Tibial artery (tissue), 1 donor: ENCODE measurements around a stretch of chr3.

DNA sequence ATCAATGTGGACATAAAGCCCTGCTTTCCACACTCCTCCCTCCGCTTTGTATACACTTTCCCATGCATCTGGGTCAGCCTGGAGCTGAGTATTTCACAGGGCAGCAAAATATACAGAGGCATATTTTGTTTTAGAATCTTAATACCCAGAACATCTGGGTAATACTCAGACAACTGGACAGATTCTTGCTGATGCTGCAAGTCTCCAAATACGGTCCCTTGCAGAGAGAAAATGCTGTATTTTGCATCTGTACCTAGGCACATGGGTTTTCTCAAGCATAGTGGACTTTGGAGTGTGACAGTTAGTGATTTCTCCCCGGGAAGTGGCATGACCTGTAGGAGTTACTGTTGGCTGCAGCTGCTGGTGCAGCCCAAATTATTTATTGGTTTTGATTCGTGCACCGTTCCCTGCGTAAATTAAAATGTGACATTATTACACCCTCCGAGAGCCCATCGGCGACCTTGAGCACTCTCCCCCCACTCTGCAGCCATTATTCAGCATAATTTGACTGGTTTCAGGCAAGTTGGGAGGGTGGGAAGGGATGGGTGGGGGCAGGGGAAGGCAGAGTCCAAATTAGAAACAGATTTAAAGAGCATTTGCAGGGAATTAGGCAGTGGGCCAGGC is 100.9 kb downstream of the CPN2 start:
- PRO-cap = no peak

DNA sequence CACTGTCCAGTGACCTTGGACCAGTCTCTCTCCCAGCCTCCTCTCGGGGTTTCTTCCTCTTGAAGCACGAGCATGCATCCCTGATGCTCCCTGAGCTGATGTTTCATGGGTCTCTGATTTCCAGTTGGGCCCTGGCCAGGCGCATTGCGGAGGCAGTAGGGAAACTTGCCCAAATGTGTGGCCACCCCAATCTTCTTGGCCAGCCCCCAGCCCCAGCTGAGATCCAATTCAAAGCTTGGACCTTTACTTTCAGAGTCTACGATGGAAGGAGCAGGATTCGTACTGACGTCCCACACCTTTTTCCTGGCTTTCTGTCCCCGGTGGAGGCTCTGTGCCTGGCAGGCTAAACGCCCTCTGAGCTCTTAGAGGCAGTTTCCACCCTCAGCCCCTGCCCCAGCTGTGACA is 37.5 kb downstream of the CPN2 start:
- PRO-cap = no peak

- PRO-cap = no peak
These were observed 12.0 kb upstream of the LRRC15 start for GRCh38 chr3:194381412-194382033.

- PRO-cap = no peak
These were observed 12.0 kb downstream of the ATP13A3 start for GRCh38 chr3:194474775-194475265.

GRCh38 chr3:194477565-194477873 is 9.3 kb downstream of the ATP13A3 start:
- PRO-cap = no peak

- PRO-cap = no peak
These were observed 3.1 kb upstream of the ATP13A3 start for GRCh38 chr3:194489756-194490417.

DNA sequence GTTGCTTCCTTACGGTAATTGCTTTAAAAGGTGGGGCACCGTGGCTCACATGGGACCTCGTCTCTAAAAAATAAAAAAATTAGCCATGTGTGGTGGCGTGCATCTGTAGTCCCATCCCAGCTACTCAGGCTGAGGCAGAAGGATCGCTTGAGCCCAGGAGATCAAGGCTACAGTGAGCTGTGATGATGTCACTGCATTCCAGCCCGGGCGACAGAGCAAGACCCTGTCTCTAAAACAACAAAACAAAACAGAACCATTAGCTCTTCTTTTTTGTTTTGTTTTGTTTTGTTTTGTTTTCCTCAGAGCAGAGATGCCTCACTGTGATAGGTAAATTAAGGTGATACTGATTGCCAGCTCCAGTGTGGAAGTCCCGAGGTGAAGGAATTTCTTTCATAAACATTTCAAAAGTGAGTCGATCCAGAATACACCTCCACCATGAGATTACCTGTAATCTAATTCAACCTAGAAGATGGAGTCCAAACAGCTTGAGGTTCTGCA is 11.5 kb upstream of the ATP13A3 start:
- PRO-cap = no peak

- PRO-cap = no peak
These were observed 26.0 kb upstream of the ATP13A3 start for GRCh38 chr3:194512712-194513305.

GRCh38 chr3:194555062-194555602 is 68.3 kb upstream of the ATP13A3 start:
- PRO-cap = no peak

DNA sequence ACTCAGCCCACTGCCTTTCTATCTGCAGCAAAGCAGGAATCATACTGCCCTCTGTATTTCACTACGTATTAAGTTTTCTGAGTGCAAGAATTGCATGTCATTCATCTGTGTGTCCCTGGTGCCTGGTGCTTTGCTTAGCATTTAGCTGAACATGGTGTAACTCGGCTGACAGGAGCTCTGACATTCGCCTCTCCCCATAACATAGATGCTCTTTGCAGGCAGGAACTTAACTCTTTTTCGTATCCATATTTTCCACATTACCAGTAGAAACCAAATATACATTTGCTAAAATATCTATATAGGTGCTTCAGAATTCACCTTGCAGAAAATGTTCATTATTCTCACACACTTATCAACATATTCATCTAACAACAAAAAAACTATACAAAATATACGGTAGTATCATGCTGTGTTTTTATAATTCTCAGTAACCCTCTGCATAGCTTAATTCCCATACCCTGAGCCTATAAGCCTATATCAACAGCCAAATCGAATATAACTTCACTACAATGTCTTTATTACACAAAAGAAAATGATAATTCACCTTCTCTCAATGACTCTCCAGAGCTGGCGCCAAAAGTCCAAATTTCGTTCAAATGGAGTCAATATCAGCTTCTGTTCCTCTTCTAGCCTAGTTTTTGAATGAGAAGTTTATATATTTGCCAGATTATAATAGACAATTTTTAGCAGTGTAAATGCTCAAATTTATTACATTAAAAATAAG is 6.8 kb downstream of the LSG1 start:
- PRO-cap = no peak

GRCh38 chr3:194682403-194683376 is 3.0 kb upstream of the FAM43A start:
- PRO-cap = unidirectional peak, plus-strand start at chr3:194683118

DNA sequence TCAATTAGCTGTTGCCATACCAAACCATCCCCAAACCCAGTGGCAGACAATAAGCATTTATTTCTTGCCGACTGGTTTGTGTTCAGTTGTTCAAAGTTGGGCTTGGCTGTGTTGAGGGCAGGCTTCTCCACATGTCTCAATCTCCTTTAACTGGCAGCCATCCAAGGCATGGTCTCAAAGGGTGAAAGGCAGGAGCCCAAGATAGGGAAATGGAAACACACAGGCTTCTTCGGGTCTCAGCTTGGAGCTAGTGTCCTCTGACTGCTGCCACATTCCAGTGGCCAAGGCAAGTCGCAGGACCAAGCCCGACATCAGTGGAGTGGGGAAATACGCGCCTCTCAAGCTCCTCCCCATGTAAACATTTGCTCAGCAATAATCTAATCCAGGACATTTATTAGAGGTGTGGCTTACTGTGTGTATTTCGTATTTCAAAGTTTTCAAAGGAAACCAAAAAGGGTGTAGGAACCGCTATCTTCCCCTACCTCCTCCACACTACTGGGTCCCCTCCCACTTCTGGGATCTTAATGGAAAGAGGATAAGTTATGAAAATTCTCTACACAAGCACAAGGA is 181.6 kb downstream of the FAM43A start:
- PRO-cap = no peak

GRCh38 chr3:194985128-194985713 is 285.7 kb downstream of the XXYLT1 start:
- PRO-cap = no peak

- PRO-cap = no peak
These were observed 184.0 kb downstream of the XXYLT1 start for GRCh38 chr3:195087086-195087288.

DNA sequence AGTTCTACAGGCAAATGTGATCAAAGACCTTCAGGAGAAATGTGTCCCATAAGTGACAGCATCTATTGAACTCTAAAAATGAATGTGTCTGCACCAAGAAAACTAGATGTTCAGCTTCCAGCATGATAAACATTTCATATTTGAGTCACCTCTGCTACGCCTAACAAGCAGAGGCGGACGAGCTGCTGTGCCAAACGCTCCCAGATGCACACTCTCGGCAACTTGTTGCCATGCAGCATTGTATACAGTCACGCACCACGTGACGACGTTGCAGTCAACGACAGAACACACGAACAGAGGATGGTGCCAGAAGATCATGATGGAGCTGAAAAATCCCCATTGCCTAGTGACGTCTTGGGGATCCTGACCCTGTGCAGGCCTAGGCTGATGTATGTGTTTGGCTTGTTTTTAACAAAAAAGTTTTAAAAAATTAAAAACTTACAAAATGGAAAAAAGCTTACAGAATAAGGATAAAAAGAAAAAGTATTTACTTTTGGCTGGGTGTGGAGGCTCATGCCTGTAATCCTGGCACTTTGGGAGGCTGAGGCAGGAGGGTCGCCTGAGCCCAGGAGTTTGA is 137.4 kb downstream of the XXYLT1 start:
- PRO-cap = no peak

- PRO-cap = no peak
These were observed 122.4 kb downstream of the XXYLT1 start for GRCh38 chr3:195148417-195149162.

GRCh38 chr3:195150060-195150983 is 120.6 kb downstream of the XXYLT1 start:
- PRO-cap = bidirectional peak, plus-strand start at chr3:195150403, minus-strand start at chr3:195150456

GRCh38 chr3:195195194-195195823 is 75.7 kb downstream of the XXYLT1 start:
- PRO-cap = no peak

DNA sequence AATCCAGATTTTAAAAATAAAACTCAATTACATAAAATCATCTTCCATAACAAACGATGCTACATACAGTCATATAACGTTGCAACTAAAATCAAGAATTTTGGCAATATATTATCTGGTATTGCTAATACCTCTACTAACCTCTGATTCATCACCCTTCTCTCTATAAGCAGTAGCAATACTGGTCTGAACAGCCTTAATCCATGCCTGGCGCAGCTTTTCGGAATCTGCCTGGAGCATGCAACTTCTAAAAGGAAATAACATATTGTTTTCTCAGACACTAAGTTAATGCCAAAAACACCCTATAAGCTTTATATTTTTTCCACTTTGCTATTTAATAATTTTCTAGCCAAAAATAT is 35.4 kb upstream of the XXYLT1 start:
- PRO-cap = no peak

- PRO-cap = no peak
These were observed 20.2 kb downstream of the APOD start for GRCh38 chr3:195563652-195563851.